Parotid gland (tissue), 1 donor: ENCODE measurements around the genes TIMM8A, TMSB15A, RAB40AL and SLC25A53.

GRCh38 chrX:97617018-97617488 lies 733.3 kb downstream of the RPA4 start:
- PRO-cap, result no peak

GRCh38 chrX:100494516-100494921 lies 84.4 kb upstream of the PCDH19 start:
- PRO-cap, result no peak

DNA sequence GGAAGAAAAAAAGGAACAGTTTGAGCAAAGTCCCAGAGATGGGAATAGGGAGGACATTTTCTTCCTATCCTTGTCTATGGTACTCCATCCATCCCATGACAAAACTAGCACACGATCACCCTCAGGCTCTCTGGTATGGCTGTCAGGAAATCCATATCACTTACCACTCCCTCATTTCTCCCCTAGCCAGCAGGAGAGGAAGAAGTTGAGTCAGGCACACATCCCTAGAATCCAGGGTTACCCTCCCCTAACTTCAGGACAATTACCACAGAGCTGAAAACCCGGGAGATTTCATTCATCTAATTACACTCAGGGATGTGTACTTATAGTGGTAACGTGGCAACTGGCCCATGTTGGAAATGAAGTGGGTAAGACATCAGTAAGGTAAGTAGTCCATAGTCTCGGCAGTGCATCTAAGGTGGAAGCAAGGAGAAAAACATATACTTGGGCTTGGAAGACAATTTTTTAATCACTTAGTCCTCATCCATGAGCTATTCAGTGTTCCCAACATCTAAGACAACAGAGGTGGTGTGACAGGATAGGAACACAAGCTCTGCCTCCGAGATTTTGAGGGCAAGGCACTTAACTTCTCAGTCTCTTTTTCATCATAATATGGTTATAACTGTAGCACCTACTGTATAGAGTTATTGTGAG lies 1.9 kb downstream of the SYTL4 start:
- PRO-cap, result no peak

DNA sequence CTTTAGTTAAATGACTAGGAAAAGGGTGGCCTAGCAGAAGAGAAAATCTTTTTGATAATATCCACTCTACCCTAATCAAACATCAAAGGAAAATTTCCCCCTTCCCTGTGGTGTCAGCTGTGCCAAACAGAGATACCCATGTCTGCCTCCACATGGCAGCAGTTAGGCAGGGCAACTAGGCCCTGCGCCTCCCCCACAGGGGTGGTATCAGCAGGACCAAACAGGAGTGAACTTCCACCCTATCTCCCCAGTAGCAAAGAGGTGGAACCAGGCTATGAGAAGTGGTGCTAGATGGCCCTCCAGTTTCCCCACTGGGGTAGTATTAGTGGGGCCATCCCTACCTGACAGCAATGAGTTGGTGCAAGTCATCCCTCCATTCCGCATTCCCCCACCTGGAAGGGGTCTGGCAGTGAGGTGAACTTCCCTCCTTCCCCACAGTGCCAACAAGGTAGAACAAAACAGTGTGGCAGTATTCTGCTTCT lies 19.9 kb upstream of the XKRX start:
- PRO-cap, result no peak

GRCh38 chrX:101348279-101349297 lies at the start of gene TIMM8A:
Gene TIMM8A (minus strand): TSS chrX:101348742.
- PRO-cap, result bidirectional peak, plus-strand start at chrX:101348799, minus-strand start at chrX:101348718

GRCh38 chrX:101383674-101384336 lies 2.2 kb downstream of the BTK start:
- PRO-cap, result no peak

DNA sequence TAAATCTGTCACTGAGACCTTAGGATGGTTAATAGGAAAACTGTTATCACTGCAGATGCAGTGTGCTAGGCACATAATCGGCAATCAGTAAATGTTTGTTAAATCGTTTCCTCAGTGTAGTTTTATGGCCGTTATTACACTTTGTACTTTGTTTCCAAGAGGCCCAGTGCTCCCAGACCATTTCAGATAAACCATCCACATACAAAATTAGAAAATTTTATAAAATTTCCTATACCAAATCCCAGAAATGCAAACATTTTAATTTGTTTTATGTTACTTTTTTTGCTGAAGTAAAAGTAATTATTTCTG lies 1.1 kb downstream of the HNRNPH2 start:
- PRO-cap, result no peak

DNA sequence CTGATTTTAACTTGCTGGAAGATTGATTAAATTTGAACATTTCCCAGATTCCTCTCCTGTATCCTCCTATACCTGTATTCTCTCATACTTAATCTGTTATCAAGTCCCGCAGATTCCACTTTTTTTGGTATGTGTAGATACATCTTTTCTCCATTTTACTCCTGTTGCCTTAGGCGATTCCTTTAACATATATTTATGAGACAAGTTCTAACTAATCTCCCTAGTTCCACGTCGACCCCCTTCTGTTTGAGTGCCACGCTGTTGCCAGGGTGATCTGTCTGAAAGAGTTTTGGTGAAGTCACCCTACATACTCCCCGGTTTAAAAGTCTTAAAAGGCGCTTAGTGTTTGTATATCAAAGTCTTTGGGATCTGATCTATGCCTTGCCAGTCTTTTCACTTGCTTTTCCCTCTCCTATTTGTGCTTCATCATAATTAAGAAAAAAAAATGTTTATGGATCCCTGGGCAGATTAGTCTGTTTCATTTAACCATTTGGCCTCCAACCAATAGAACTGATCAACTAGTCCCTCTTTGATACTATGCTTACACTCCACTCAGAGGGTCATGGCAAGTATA lies 2.5 kb downstream of the HNRNPH2 start:
- PRO-cap, result no peak

DNA sequence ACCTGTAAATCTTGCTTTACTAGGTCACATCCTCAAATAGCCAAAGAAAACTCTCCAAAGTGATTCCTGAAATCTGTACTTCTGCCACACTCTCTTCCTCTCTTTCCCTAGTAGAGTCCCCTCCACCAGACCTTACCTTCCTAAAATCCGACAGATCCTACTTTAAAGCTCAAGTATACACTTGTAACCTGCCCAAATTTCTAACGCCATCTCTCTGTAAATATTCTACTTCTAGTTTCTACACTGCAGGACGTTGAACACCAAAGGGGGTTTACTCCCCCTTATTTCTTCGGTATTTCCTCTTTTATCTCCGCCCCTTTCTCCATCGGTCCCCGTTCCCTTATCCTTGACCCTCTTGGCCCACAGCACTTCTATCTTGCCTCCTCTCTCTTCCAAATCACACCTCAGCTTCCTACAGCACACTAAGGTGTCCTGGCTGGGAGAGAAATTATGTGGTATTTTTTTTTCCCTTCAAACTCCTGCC lies 813 bp downstream of the ZMAT1 start:
- PRO-cap, result no peak

GRCh38 chrX:102154368-102154871 lies 1.4 kb downstream of the BEX5 start:
- PRO-cap, result unidirectional peak, plus-strand start at chrX:102154489

GRCh38 chrX:102516210-102517156 lies at the start of gene TMSB15A:
Gene TMSB15A (minus strand): TSS chrX:102516739.
- PRO-cap, result bidirectional peak, plus-strand start at chrX:102516896, minus-strand start at chrX:102516739

GRCh38 chrX:102936852-102937342 lies at the start of gene RAB40AL:
Gene RAB40AL (plus strand): TSS chrX:102937272.
- PRO-cap, result no peak

GRCh38 chrX:103220330-103220863 lies 5.5 kb downstream of the BEX4 start:
- PRO-cap, result no peak

DNA sequence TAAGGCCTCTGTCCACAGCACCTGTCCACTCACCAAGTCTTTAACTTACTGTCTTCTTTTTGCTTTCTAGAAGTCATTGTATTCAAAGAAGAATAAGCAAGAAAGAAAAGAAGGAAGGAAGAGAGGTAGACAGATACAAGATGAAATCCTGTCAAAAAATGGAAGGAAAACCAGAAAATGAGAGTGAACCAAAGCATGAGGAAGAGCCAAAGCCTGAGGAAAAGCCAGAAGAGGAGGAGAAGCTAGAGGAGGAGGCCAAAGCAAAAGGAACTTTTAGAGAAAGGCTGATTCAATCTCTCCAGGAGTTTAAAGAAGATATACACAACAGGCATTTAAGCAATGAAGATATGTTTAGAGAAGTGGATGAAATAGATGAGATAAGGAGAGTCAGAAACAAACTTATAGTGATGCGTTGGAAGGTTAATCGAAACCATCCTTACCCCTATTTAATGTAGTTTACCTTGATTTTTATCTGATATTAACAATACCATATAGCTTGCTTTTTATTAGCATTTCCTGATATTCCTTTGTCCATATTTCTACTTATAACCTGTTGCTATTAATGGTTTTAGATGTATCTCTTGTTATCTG lies 1.3 kb downstream of the TCEAL9 start:
- PRO-cap, result no peak

GRCh38 chrX:103554770-103555538 lies 30.4 kb upstream of the TCEAL4 start:
- PRO-cap, result unidirectional peak, minus-strand start at chrX:103554936

- PRO-cap, result no peak
Observed at GRCh38 chrX:103681395-103682561, 4.7 kb downstream of the MORF4L2 start.

DNA sequence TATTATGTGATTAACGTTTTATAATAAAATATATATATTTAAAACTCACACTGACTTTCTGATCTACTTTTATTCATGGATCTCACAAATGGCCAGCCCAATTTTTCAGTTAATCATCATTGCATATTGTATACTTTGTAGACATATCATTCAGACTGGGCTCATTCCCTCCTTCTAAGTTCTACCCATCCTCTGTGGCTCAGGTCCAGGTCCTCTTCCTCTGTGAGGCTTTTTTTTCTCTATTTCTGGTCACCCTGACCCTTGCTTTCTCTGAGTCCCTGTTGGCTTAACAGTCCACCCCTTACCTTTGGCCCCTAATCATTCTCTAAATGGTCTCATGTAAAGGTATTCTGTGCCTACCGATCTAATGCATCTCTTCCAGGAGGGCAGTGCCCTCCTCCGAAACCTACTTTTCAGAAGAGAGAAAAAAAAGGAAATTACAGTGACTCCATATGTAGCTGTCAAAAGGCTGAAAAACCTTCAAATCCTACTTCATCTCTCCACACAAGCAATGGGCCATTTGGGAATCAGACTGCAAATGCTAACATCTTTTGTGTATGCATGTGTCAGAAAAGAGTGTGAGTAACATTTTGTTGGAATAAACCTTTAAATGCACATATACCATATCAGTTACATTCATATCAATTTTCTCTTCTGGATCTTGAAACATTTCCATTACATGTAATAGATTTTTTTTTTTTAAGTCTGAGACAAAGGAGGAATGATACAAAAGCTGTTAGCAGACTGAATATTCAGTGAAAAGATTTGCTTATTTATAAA lies 2.7 kb downstream of the MORF4L2 start:
- PRO-cap, result no peak

- PRO-cap, result no peak
Observed at GRCh38 chrX:103828315-103829005, 3.6 kb downstream of the RAB9B start.

GRCh38 chrX:104110197-104111023 lies 1.9 kb upstream of the ZCCHC18 start:
- PRO-cap, result no peak

DNA sequence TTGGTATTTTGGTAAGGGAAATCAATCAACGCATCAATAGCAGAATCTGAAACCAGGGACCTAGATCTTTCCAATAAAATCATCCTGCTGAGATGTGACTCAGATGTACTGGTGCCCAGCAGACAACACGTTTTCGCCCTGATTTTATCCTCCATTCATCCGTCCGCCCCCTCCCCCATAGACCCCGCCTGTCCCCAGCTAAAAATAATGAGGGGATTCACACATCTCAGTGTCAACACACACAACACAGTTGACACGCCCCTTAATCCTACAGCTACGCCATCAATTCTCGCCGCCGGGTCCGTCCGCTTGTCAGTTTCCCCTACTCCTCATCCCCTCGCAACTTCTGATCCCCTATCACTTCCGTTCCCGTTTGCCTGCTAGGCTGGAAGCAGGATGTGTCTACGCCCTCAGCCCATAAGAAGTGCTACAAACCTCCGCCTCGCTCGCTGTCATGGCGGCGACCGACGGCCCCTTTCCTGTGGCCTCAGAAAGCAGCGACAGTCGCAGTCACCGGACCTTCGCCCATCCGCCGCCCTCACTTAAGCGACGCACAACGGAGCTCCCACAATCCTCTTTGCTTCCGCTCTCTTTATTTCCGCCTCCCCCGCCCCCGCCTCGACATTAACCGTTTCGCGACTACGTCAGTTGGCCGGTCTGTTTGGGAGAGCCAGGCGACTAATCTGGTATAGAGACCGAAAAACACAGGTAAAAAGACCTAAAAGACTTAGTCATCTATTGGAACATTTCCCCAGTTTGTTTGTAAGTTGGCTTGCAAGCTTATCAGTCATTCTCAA lies at the start of gene SLC25A53:
TSS of gene SLC25A53 (minus strand) at position 567 of the 797 bp plus-strand sequence.
- PRO-cap, result bidirectional peak, plus-strand start at position 621 of the sequence, minus-strand start at position 540 of the sequence